ENCODE measurements around a stretch of chr10.

DNA sequence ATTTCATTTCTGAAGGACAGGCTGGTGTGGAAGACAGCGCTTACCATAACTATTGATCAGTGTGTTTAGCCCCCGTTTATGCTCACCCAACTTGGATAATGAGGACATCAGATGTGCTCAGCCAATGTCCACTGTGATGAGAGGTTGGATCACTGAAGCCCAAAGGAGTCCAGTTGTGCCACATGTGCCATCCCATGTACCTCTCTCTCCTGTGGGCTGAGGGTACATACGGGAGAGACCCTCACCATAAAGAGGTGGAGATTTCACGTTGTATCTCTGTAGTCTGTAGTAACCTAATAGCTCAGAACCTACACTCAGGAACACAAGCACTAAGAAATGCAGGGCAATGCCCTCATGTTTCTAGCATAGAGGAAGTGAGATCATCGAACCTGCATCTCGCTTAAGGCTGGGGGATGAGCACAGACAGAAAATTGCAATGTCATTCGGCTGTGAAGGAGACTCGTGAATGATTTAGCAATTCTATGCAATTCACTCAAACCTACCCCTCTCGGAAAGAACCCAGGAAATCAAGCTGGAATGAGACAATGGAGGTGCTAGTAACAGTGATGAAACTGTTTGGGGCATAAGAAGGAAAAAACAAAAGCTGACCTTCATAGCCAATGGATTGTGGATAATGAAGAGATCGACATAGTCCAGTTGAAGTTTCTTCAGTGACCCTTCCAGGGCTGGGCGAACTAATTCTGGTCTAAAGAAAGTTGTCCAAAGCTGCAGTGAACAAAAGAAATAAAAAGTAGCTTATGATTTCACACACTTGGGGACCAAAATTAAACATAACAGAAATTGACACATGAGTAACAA, 80.4 kb upstream of the UCN3 start:
- PRO-cap, result no peak
- RAMPAGE, long total RNA, 4 experiments, result no peak in any of the 4 experiments

GRCh38 chr10:5416875-5417512, 4.6 kb downstream of the NET1 start:
- PRO-cap, result no peak
- RAMPAGE, long total RNA, 4 experiments, result no peak in any of the 4 experiments

GRCh38 chr10:5448220-5448697, 35.9 kb downstream of the NET1 start:
- PRO-cap, result no peak
- RAMPAGE, long total RNA, 4 experiments, result no peak in any of the 4 experiments

- PRO-cap, result no peak
- RAMPAGE, long total RNA, 4 experiments, result no peak in any of the 4 experiments
Observed at GRCh38 chr10:5480370-5481105, 18.8 kb downstream of the CALML5 start.

- PRO-cap, result no peak
- RAMPAGE, long total RNA, 4 experiments, result start-site peak on the minus strand in 2 of 4 experiments, at chr10:5486806-5486844 at its widest, 7 to 22 reads per replicate
Observed at GRCh38 chr10:5486678-5487431, 12.5 kb downstream of the CALML5 start.

DNA sequence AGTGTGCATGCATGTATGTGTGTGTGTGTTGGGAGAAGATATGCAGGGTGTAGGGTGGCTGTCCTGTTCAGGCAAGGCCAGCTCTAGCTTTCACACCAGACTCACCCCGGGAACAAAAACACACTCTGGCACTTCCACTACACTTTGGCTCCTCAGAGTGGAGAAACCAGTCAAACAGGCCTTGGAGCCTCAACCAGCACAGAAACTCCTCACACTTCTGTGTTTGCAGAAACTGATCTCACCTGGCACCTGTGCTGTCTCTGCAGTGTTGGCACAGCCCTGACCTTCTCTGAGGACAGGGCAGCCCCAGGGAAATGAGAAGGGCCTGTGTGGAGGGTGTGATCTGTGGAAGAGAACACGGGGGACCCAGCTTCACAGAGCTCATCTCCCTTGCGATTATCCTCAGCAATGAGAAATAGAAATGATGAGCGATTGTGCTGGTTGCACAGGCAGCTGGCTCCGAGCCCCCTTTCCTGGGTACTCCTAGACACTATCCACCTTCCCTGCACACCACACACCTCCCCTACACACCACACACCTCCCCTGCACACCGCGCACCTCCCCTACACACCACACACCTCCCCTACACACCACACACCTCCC, 4.2 kb upstream of the CALML5 start:
- PRO-cap, result no peak
- RAMPAGE, long total RNA, 4 experiments, result no peak in any of the 4 experiments

DNA sequence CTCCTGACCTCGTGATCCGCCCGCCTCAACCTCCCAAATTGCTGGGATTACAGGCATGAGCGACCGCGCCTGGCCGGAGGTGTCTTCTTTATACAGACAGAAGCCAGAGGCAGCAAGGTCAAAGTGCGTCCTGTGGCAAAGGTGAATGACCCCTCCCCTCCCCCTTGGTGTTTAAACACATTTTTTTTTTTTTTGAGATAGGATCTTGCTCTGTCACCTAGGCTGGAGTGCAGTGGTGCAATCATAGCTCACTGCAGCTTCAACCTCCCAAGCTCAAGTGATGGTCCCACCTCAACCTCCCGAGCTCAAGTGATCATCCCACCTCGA, 3.6 kb downstream of the CALML3 start:
- PRO-cap, result no peak
- RAMPAGE, long total RNA, 4 experiments, result no peak in any of the 4 experiments

DNA sequence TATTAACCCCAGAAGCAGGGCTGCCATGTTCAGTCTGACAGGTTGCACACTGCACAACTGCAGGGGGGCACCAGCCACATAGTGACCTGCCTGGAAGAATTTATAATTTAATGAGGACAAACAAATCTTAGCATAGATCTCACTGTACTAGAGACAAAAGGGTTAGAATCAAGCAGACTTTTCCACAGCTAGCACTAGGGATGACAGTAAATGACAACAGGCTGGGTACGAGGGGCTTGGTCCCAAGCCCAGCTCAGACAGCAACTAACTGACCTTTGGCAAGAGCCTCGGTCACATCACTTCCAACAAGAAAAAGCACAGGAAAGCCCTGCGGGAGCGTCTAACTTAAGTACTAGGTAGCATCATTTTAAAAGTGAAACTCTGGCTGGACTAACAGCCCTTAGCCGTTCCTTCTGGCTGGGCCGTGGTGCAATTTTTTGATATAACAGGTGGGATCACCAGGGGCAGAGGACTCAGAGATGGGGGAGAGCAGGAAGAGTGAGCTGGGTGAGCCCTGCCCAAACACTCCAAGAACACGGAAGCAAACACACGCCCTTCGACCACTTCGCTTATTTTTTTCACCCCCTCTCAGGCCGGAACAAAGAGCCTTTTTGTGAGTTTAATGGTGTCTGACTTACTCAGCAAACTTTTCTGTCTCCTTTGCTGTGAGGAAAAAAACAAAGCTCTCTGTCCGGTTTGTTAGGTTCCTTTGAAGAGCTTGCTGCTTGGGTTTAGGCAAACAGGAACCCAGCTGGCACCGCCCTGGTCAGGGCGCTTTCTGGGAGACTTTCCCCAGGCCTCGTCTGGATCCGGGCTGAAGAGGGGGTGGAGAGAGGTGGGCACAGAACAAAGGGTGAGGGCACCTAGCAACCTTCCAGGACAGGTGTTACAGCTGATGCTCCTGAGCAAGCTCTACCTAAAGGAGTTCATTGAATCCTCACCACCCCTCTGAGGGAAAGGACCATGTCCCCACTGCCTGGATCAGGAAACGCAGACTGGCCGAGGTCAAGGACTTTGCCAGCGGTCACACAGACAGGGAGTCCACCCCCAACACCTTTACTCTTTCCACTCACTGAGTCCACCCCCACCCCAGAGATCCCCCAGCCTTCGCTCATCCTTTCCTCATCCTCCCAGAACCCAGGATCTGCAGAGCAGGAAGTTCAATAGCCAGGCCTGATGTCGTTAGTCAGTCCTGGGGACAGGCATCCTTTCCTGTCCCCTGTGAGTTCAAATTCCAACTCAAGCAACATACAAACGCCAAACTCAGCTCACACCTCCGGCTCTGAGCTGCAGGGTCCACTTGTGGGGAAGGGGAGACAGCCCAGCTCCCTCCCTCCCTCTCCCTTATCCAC, 23.3 kb downstream of the CALML3 start:
- PRO-cap, result no peak
- RAMPAGE, long total RNA, 4 experiments, result no peak in any of the 4 experiments

GRCh38 chr10:5583512-5584303, 58.9 kb downstream of the CALML3 start:
- PRO-cap, result no peak
- RAMPAGE, long total RNA, 4 experiments, result no peak in any of the 4 experiments

DNA sequence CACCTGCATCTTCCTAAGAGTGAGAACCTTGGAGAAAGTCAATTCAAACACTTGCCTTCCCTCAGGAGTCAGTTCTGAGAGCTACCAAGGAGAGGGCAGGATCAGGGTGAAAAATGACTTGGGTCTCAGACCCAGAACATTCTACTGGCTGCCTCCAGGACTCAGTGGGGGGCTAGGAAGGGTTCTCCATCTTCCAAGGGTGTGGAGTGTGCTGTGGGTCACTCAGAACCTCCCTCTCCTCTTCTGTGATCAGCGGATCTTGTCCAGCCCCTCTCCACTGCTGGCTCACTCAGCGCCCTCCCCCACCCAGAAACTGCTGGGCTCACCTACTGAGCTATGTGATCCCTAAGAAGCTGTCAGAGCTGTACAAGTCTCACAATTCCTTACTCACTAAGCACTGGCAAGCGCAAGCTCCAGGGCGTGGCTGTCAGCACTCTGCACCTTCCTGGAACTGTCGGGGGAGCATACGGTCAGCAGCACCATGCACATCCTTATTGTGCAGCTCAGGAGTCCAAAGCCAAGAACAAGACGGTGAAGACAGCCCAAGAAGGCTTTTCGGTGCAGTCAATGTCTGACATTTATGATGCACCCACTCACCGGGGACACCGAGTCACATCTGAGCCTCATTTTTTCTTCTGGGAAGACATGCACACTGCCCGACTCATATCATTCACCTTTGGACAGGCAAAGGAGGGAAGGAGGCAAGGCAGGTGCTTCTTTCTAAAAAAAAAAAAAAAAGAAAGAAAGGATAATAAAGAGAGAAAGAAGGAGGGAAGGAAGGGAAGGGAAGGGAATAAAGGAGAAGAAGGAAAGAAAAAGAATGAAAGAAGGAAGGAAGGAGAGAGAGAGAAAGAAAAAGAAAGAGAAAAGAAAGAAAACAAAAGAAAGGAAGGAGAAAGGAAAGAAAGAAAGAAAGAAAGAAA, 56.4 kb downstream of the ASB13 start:
- PRO-cap, result no peak
- RAMPAGE, long total RNA, 4 experiments, result no peak in any of the 4 experiments

GRCh38 chr10:5654270-5654746, 12.1 kb downstream of the ASB13 start:
- PRO-cap, result no peak
- RAMPAGE, long total RNA, 4 experiments, result no peak in any of the 4 experiments

- PRO-cap, result no peak
- RAMPAGE, long total RNA, 4 experiments, result no peak in any of the 4 experiments
Observed at GRCh38 chr10:5714715-5715351, 30.2 kb downstream of the TASOR2 start.

GRCh38 chr10:5921185-5921597, 31.1 kb downstream of the FBH1 start:
- PRO-cap, result no peak
- RAMPAGE, long total RNA, 4 experiments, result no peak in any of the 4 experiments

GRCh38 chr10:5927329-5927562, 37.2 kb downstream of the FBH1 start:
- PRO-cap, result no peak
- RAMPAGE, long total RNA, 4 experiments, result no peak in any of the 4 experiments

DNA sequence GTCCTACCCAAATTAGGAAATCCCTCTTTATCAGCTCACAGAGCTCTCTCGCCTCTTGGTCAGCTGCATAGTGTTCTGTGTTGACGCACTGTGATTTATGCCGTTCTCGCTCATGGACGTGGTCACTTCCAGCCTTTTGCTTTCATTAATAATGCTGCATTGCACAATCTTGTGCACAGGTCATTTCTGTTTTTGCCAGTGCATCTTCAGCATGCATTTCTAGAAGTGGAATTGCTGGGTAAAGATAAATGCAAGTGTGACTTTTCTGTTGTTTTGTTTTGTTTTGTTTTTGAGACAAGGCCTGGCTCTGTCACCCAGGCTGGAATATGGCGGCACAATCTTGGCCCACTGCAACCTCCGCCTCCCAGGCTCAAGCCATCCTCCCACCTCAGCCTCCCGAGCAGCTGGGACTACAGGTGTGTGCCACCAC, 42.4 kb downstream of the FBH1 start:
- PRO-cap, result no peak
- RAMPAGE, long total RNA, 4 experiments, result no peak in any of the 4 experiments

- PRO-cap, result no peak
- RAMPAGE, long total RNA, 4 experiments, result no peak in any of the 4 experiments
Observed at GRCh38 chr10:5965194-5965827, 12.0 kb downstream of the IL15RA start.

DNA sequence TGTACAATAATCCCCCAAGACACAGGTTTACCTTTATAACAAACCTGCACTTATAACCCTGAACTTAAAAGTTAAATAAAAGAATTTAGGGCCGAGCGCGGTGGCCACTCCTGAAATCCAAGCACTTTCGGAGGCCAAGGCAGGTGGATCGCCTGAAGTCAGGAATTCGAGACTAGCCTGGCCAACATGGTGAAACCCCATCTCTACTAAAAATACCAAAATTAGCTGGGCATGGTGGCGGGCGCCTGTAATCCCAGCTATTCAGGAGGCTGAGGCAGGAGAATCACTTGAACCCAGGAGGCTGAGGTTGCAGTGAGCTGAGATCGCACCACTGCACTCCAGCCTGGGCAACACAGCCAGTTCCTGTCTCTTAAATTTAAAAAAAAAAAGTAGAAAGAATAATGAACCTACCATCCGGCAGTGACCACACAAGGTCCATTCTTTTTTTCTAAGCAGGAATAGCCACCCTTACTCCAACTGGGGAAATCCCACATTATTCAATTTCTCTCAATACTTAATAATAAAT, 1.2 kb upstream of the IL15RA start:
- PRO-cap, result no peak
- RAMPAGE, long total RNA, 4 experiments, result no peak in any of the 4 experiments

DNA sequence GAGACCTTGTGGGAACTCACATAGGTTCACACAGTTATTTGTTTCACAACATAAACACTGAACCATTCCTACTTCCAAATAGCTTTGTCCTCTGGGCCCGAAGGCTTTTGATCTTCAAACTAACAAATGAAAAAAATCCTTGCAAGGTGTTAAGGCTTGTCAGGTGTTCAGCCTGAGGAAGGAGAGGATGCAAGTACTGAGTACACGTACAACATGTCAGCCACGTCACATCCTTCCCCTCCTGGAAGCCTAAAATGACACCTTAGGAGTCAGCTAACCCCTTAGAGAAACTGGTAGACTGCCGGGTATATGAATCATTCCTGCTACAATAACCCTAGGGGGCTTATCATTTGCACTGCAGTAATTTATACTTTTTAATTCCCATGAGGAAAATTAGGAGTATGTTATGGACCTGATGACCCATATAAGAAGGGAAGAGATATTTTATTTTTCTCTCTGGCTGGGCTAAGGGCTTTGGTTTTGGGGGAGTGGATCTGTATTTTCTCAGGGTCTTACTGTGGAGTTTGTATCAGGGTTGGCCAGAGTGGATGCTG, 37.2 kb upstream of the IL15RA start:
- PRO-cap, result no peak
- RAMPAGE, long total RNA, 4 experiments, result no peak in any of the 4 experiments

DNA sequence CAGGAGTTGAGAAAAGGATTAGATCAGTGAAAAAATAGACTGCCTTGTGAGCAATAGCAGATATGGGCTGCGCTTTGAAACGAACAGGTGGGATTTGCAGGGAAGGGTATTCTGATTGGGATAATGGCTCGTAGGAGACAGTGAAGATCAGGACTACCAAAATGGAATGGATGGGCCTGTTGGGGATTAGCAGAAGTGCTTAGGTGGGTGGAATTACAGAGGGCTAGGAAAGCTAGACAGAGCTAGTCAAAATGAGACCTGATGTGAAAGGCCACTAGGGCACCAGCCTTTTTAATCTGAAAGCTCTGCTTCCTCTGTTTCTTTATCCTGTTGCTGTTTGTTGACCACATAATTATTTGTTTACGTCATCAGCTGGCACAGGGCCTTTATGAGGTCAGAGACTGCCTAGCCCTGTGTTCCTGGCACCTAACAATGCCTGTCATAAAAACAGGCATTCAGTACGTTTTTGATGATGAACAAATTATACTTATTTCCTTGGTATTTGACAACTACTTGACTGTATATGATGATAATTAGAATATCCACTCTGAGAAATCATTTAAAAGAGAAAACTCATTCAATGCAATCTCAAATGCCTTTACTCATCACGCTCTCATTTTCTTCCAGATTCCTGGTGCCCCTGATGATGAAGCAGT, 25.9 kb downstream of the RBM17 start:
- PRO-cap, result no peak
- RAMPAGE, long total RNA, 4 experiments, result no peak in any of the 4 experiments

GRCh38 chr10:6140485-6140969, 51.7 kb downstream of the RBM17 start:
- PRO-cap, result no peak
- RAMPAGE, long total RNA, 4 experiments, result no peak in any of the 4 experiments

All from omental fat pad (tissue), 4 donors.